LUHMES (cell line): Measurements from ENCODE around the gene PRR33.

DNA sequence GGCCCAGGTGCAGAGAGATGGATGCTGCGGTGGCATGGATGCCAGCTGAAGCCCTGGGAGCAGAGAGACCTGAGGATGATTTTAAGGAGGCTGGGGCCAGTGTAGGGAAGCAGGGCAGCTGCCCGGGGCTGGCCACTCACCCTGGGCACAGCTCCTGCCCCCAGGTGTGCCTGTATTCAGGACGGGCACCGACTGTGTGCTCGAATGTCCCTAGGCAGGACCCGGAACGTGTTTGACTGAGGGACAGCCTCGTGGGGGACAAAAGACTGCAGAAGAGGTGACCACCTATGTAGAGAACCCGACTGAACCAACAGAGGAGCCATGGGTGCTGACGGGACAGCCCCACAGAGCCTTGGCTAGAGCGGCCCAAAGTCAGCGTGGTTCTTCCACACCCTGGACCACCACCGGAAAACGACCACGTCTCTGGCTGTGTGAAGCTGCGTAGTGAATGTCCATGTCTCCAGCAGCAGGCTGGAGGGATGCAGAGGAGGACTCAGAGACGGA lies 17.8 kb upstream of the MUC5B start:
- PRO-cap = no peak

- PRO-cap = no peak
Measured at GRCh38 chr11:1233590-1234086, 10.8 kb downstream of the MUC5B start.

- PRO-cap = no peak
Measured at GRCh38 chr11:1245931-1246787, 23.3 kb downstream of the MUC5B start.

GRCh38 chr11:1254972-1255530 lies 32.2 kb downstream of the MUC5B start:
- PRO-cap = no peak

GRCh38 chr11:1302313-1303164 lies 6.9 kb downstream of the TOLLIP start:
- PRO-cap = no peak

- PRO-cap = no peak
Measured at GRCh38 chr11:1391070-1391742, 1.5 kb downstream of the BRSK2 start.

DNA sequence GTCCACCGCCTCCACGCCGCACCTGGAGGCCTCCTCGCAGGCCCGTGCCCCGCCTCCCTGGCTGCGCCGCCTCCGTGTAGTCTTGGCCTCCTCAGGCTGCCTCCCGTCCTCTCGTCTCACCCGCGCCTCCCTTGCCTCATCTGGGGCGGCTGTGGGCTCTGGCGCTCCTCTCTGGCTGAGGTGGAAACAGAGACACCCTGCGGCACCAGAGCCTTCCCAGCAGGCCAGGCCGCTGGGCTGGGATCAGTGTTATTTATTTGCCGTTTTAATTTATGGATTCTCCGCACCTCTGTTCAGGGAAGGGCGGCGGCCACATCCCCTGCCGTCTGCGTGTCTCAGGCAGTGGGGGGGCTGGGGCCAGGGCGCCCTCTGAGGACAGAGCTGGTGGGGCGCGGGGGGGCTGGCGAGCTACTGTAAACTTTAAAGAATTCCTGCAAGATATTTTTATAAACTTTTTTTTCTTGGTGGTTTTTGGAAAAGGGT lies 25.2 kb downstream of the MOB2 start:
- PRO-cap = no peak

DNA sequence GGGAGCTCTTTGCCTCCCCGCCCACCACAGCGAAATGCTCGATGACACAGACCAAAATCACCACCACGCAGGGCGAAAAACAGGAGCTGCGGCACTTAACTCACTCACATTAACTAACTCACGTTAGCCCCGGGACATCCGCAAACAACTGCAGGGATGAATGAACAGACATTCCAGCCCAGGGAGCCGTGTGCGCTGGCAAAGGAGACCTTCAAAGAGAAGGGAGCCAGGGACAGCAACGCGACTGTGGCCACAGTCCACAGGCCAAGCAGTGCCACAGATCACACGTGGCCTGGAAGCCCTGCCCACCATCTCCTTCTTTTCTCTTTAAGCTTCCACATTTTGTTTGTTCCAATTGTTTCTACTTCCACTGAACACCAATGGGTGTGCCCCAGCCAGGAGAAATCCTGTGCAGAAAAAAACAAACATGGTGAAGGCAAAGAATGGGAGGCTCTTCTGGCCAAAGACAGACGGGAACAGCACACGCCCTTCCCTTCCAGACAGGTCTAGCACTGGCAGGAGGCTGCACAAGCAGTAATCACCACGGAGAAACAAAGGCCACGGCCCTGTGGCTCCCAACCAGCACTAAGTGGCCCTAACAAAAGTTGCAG lies 39.2 kb downstream of the DUSP8 start:
- PRO-cap = no peak

DNA sequence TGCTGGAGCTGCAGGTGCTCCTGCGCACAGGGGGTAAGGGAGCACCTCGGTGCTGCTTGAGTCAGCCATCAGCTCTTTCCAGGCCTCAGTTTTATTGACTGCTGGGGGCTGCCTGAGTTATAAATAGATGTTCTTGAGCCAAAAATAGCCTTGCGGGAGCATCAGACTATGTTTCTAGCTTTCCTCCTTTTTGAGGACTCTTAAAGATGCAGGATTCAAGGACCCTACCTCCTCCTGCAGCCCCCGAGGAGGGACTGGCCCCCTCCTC lies 19.5 kb downstream of the DUSP8 start:
- PRO-cap = no peak

DNA sequence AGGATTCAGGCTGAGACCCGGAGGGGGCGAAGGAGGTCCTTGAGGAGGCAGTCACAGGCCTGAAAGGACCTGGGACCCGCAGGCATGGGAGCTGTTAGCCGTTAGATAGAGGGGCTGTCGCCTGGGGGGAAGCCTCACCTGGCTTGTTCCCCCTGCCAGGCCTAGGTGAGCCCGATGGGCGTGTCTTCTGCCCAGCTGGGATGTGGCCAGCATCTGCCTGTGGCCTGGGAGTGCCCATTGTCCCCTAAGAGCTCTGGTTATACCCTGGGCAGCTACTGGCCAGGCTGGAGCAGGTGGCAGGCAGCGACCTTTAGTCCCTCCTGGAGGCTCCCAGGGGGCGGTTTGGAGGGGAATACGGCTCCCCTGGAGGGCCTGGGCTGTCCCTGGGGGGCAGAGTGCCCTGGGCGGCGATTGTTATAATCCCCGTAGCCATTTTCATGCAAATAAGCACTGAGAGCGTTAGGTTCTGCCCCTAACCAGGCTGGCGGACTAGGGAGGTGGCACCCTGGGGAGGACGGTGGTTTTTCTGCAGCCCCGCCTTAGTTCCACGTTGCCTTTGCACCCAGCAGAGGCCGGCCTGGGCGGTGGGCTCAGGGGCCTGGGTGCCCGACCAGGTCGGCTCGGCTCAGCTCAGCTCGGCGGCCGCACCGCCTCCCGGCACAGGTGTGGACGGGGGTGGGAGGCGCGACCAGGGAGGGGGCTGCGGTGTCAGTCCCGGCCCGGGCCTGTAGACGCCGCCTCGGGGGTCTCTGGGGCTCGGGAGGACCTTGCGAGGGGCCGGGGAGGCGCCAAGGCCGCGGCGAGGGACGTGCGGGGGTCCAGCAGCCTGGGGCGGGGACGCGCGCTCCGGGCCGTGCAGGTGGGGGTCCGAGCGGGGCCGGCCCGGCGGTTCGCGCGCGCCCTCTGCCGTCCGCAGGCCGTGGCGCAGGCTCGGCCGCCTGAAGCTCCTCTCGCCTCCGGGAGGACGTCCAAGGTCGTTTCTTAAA lies 2.2 kb upstream of the DUSP8 start:
- PRO-cap = no peak

DNA sequence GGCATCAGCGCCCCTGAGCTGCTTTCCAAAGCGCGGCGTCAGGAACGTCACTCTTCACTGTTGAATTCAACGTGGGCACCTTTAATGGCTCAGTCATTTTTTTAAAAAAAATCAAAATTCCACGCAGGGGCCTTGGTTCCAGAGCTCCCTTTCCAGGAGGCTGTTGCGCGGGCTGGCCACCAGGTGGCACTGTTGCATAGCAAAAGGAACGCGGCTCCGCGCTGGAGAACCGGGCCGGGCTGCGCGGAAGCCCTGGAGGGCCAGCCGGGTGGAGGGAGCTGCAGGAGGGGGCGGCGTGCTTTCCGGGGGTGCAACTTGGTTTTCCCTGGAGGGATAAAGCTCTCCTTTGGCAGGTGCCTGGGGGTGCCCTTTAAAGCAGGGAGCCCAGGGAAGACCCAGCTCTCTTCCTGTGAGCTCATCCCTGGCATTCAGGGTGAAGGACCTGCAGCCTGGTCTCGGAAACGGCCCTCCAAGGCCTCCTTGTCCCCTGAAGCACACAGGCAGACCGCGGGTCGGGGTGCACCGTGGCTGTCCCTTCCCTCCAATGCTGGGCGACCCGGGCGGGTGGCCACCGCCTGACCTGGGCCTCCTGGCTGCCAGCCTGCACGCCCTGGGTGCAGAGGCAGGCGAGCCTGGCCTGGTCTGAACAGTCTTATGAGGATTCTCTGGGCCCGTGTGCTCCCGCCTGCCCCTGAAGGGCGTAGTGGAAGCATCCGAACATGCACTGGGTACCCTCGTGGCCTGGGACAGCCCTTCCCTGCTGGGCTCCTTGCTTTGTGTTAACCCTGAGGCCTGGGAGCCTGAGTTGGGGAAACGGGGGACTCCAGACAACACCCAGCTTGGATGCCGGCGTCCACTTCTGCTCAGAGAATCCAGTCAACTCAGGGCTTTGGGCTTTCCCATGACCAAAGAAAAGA lies 23.4 kb downstream of the KRTAP5-5 start:
- PRO-cap = no peak

- PRO-cap = no peak
Measured at GRCh38 chr11:1682280-1682941, 14.6 kb upstream of the KRTAP5-6 start.

- PRO-cap = unidirectional peak, plus-strand start at chr11:1693421
Measured at GRCh38 chr11:1693132-1693613, 3.8 kb upstream of the KRTAP5-6 start.

DNA sequence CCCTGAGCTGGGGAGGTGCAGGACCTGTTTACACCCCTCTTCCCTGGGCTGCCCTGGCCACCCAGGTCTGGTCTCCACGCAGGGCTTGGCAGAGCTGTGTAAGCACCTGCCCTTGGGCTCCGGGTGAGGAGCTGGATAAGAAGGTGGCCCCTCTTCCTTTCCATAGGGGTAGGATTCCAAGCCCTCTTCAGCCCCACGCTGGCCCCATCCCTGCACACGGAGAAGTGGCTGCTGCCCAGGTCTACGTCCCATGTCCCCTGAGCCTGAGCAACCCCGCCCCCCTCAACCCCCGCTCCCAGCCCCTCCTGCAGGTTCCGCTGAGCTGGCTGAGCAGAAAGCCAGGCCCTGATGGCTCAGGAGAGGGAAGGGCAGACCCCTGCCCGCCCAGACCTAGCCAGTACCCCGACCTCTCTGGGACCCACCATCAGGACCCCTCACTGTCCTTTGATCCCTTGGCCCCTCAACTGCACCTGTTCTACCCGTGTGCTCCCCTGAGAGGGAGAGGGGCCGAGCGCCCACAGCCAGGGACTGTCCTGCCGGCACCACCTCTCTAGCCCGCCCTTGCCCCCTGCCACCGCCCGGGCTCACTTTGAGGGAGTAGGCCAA lies 3.2 kb downstream of the IFITM10 start:
- PRO-cap = no peak

- PRO-cap = no peak
Measured at GRCh38 chr11:1756807-1757216, 6.4 kb upstream of the IFITM10 start.

- PRO-cap = no peak
Measured at GRCh38 chr11:1865304-1865643, 12.4 kb downstream of the LSP1 start.

DNA sequence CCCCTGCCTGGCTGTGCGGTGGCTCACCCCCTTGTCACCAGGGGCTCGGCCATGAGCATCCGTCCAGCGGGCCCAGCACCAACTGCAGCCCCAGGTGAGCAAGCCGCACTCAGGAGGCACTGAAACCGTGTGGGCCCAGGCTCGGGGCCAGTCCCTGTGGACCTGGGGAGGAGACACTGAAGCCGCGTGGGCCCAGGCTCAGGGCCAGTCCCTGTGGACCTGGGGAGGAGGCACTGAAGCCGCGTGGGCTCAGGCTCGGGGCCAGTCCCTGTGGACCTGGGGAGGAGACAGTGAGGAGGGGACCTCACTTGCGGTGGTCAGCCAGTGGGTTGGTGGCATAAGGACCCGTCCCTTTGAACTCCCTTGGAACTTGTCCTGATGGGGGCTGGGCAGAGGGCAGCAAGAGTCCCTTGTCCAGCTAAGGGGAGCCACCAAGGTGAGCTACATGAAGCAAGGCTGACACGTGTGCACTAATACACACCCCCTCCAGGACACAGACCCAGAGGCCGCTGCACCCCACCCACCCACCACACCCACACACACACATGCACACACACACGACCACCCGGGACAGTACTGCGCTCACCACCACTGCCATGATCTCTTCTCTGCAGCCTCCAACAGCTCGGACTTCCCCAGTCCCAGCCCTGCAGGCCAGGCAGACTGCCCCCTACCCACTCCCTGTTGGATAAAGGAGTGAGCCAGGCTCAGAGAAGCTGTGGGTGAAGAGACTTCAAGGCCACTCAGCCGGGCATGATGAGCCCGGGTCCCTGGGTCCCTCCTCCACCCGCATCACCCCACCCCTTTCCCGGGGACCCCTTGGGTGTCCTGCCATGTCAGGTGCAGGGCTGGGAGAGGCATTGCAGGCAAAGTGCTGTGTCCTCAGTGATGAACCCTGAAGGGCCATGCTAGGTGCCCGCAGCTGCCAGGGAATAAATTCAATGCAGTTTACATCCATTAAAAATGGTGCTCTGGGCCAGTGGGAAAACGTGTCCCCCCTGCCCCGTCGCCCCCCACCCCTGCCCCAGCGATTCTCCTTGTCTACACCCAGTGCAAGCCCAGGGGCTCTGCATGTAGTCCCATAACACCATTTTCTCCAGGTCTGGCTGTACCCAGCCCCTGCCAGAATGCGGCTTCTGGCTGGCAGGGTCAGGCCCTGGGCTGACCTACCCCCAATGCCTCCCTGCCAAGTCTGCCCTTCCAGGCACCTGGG lies 14.3 kb downstream of the LSP1 start:
- PRO-cap = unidirectional peak, plus-strand start at position 308 of the sequence

GRCh38 chr11:1882292-1882811 lies 9.3 kb downstream of the PRR33 start:
- PRO-cap = no peak

GRCh38 chr11:1891661-1892595 lies at the start of gene PRR33:
Gene PRR33 (minus strand): TSS chr11:1891895.
- PRO-cap = no peak

GRCh38 chr11:1928486-1929016 lies 9.0 kb downstream of the TNNT3 start:
- PRO-cap = no peak